Calu3 (cell line): ENCODE results near the genes TEKT2, EVA1B, MEAF6 and SNIP1.

- PRO-cap: no peak
Measured at GRCh38 chr1:35922725-35923896, 7.8 kb upstream of the AGO3 start.

DNA sequence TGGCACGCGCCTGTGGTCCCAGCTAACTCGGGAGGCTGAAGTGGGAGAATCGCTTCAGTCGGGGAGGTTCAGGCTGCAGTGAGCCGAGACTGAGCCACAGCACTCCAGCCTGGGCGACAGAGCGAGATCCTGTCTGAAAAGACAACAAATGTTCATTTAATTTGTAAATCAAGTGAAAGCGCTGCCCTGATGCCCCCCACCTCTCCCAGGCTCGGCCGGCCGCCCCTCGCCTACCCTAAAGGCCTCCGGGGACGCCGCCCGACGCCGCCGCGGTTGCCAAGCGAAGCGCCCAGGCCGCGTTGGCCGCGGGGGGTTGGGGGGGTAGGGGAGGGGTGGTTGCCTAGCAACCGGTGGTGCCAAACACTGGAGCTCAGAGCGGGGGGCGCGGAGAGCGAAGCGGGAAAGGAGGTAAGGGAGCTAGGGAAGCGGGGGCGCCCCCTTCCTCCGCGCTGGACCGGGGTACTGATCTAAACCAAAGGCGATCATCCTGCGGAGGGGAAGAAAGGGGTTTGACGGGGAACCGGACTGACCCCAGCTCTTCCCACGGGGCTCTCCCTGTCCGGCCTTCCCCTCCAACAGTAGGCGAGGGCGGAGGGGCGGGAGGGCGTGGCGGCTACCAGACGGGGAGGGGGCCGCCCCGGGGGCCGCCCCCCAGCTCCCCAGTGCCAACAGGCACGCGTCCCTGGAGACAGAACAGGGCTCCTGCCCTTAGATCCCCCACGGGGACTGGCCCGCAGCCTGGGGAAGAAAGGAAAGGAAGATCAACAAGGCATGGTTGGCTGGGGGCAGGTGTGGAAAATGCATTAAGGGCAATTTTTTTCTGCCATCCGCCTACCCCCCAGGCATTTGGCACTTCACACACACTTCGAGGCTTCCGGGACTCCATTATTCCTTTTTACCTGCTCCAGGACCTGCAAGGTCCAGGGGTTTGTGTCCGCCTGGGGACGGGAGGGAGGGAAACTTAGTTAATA lies at the start of gene TEKT2:
Gene TEKT2 (plus strand): TSS at position 353 of the 971 bp plus-strand sequence.
- PRO-cap: unidirectional peak, plus-strand start at position 373 of the sequence; unidirectional peak, minus-strand start at position 728 of the sequence

- PRO-cap: no peak
Measured at GRCh38 chr1:36183074-36183878, 27.3 kb downstream of the MAP7D1 start.

- PRO-cap: no peak
Measured at GRCh38 chr1:36203314-36204202, 20.7 kb upstream of the THRAP3 start.

GRCh38 chr1:36228544-36228875 lies 4.3 kb downstream of the THRAP3 start:
- PRO-cap: no peak

DNA sequence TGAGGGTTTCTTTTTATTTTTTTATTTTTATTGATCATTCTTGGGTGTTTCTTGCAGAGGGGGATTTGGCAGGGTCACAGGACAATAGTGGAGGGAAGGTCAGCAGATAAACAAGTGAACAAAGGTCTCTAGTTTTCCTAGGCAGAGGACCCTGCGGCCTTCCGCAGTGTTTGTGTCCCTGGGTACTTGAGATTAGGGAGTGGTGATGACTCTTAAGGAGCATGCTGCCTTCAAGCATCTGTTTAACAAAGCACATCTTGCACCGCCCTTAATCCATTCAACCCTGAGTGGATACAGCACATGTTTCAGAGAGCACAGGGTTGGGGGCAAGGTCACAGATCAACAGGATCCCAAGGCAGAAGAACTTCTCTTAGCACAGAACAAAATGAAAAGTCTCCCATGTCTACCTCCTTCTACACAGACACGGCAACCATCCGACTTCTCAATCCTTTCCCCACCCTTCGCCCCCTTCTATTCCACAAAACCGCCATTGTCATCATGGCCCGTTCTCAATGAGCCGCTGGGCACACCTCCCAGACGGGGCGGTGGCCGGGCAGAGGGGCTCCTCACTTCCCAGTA lies 19.0 kb downstream of the THRAP3 start:
- PRO-cap: no peak

GRCh38 chr1:36269005-36269835 lies 36.9 kb upstream of the SH3D21 start:
- PRO-cap: no peak

DNA sequence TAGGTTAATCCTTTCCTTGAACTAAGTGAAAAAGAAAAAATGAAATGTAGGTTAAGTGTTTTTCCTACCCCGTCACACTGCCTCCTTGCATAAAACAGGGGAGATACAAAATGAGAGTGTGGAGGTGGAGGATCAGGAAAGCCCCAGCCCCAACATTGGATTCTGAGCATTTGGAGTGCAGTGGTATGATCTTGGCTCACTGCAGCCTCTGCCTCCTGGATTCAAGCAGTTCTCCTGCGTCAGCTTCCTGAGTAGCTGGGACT lies 3.4 kb upstream of the SH3D21 start:
- PRO-cap: no peak

DNA sequence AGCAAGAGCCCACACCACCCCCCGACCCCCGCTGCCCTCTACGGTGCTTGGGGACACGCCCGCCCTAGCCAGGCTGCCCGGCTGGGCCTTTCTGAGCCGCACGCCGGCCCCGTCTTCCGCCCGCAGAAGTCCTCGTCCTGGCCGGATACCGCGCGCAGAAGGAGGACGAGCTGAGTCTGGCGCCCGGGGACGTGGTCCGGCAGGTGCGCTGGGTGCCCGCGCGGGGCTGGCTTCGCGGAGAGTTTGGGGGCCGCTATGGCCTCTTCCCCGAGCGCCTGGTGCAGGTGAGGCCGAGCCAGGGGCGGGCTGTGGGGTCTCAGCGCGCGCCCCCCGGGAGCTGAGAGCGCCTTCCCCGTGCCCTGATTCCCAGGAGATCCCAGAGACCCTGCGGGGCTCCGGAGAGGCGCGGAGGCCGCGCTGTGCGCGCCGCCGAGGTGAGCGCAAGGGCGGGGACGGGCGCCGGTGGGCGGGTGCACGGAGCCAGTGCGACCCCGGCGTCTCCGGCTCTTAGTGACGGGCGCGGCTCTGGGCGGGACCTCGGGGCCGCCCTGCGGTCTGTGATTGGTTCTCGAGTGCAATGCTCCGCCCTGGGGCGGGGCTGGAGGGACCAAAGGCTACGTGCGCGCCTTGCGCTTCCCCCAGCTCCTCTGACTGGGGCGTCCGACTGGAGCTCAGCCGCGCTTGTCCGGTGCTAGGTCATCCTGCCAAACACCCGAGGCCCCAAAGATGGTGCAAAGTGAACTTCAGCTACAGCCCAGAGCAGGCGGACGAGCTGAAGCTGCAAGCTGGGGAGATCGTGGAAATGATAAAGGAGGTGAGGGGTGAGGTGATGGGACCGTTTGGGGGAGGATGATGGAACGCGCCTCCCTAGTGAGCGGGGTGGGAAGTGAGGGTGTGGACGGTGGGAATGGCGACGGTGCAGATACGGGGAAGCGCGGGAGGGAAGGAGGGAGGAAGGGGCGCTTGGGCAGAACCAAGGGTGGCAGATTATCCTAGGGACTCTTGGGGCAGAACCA lies 612 bp downstream of the SH3D21 start:
- PRO-cap: bidirectional peak, plus-strand start at position 640 of the sequence, minus-strand start at position 445 of the sequence

DNA sequence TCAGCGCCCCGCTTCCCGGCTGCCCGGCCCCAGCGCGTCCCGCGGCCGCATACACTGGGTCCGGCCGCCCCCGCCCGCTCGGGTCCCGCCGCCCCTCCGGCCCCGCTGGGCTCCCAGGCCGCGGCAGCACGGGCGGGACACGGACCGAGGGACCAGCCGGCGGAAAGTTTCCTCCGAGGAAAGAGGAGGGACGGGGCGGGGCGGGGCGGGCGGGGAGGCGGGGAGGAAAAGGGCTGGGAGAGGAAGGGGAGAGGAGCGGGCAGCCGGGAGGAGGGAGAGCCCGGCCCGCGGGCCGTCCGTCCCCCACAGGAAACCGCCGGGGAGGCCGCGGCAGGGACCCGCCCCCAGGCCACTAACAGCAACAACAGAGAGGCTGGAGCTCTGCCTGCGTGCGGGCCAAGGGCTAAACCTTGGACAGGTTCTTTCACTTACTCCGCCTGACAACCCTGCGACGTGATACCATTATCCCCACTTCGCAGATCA lies at the start of gene EVA1B:
Gene EVA1B (minus strand): TSS at position 185 of the 483 bp plus-strand sequence.
- PRO-cap: bidirectional peak, plus-strand start at position 367 of the sequence, minus-strand start at position 182 of the sequence

DNA sequence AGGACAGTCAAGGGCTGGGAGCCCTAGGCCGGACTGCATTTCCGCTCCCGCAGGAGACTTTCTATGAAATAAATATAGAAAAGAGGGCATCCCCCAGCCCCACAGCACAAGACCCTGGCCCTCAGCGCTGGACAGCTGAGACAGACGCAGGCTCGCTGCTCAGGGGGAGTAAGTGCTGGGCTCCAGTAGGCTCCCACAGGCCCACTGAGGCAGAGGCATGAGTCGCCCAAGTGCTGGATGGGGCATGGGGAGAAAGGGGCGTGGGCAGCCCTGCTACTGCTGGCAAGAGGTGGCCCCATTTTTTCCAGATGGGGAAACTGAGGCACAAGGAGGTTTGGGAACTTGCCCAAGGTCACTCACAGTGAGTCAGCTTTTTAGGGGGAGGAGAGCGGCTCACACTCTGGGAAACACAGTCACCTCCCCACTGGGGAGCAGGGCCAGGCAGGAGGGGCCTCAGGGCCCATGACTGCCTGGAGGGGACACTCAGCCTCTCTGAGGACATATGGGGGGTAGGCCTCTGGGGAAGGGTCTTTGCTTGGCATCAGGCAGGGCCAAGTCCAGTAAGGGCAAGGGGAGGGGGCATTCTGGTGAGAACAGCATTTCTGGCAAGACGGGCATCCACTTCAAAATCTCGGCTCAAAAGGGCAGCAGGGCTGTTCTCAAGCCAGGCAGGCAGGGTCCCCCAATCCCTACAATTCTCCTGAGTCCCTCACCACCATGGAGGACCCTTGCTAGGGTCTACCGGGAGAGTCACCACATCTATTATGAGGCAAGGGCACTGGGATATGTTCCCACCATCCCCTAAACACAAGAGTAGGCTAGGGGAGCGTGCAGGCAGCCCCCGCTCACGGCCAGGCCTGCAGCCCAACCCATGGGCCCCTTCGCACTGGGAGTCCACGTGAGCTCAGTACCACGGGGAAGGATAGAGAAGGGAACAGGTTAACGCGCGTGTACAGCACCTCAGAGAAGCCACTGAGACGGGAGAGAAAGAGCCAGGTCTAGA lies 16.8 kb upstream of the EVA1B start:
- PRO-cap: no peak

- PRO-cap: no peak
Measured at GRCh38 chr1:37423694-37424009, 50.7 kb upstream of the ZC3H12A start.

GRCh38 chr1:37473574-37473937 lies 824 bp upstream of the ZC3H12A start:
- PRO-cap: no peak

- PRO-cap: bidirectional peak, plus-strand start at chr1:37474580, minus-strand start at chr1:37474367
Measured at GRCh38 chr1:37474263-37474464, 216 bp upstream of the ZC3H12A start.

DNA sequence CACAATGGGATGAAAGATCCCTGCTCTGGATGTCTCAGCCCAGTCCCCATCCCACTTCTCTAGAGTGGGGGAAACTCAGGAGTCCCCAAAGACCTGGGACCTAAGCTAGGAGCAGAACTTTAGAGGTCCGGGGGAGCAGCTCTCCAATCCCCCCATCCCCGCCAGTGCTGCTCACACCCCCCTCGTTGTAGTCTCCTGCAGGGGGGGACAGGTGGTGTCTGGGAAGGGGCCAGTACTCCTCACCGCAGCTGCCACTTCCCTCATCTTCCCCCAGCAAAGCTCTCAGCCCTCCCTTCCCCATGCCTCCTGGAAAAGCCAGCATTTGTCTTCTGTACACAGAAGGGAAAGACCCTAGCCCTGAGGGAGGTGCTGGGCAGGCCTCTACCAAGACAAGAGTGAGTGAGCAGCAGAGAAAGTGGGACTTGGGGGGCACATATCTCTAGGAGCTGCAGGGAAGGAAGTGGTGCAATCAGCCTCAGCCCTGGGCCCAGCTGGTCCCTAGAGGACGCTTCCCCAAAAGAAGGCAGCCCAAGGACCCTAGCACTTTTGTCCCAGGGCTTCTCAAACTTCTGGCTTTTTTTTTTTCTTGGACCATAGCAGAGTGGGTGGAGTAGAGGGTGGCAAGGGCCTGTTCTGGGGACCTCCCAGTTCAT lies 12.3 kb downstream of the ZC3H12A start:
- PRO-cap: no peak

DNA sequence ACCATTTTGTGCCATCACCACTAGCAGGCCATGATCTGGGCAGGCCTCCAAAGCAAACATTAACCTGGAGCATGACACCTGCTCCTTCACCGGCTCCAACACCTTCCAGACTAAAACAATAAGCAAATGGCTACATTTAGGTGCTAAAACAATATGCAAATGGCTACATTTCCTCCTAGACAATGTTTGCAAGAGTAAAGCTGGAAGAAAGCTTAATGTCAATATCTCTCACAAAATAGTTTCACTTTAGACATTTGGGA lies 16.7 kb downstream of the MEAF6 start:
- PRO-cap: no peak

- PRO-cap: unidirectional peak, plus-strand start at chr1:37514345; bidirectional peak, plus-strand start at chr1:37514506, minus-strand start at chr1:37514406; bidirectional peak, plus-strand start at chr1:37514845, minus-strand start at chr1:37514754; bidirectional peak, plus-strand start at chr1:37515145, minus-strand start at chr1:37515061
Measured at GRCh38 chr1:37514154-37515416, at the start of gene MEAF6. MEAF6 (minus strand) TSS chr1:37514766.

DNA sequence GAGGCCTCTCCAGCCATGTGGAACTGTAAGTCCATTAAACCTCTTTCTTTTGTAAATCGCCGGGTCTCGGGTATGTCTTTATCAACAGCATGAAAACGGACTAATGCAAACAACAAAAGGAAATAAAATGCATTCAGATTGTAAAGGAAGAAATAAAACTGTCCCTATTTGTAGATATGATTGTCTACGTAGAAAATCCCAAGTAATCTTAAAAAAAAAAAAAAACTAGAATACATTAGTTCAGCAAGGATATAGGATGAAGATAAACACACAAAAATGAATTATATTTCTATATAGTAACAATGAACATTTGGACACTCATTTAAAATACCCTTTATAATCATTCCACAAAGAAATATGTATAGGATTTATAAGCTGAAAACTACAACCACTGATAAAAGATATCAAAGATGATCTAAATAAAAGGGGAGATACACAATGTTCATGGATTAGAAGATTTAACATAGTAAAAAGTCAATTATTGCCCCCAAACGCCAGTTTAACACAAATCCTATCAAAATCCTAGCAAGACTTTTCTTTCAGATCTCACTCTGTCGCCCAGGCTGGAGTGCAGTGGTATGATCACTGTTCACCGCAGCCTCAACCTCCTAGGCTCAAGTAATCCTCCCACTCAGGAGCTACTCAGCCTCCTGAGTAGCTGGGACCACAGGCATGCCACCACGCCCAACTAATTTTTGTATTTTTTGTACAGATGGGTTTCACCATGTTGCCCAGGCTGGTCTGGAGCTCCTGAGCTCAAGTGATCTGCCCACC lies 5.0 kb downstream of the SNIP1 start:
- PRO-cap: no peak

DNA sequence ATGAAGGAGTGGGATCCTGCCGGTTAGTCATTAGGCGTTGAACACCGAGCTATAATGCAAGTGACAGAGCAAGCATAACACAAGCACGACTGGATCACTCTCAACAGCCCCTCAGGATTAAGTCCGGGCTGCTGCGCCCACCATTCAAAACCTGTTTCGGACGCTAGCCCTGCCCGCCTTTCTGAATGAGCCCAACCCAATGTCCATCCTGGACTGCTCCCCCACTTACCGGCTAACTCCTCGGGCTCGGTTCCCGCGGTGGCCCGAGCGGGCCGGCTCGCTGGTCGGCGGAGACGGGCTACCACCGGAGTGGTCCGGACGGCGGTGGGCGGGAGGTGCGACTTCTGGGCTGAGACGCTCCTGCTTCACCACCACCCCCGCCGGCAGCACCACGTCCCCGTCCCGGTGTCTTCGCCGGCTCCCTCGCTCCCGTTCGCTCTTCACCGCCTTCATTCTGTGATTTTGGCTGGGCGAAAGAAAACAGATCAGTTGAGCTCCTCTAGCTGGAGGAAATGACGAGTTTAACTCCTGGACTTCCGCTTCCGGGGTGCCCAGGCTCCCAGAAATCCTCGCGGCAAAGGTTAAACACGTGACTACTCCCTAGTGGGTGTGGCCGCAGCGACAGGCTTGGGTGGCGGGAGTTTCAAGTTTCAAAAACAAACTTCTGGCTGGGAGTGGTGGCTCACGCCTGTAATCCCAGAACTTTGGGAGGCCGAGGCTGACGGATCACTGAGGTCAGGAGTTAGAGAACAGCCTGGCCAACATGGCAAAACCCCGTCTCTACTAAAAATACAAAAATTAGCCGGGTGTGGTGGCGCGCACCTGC lies at the start of gene SNIP1:
Gene SNIP1 (minus strand): TSS at position 517 of the 826 bp plus-strand sequence.
- PRO-cap: bidirectional peak, plus-strand start at position 653 of the sequence, minus-strand start at position 513 of the sequence

DNA sequence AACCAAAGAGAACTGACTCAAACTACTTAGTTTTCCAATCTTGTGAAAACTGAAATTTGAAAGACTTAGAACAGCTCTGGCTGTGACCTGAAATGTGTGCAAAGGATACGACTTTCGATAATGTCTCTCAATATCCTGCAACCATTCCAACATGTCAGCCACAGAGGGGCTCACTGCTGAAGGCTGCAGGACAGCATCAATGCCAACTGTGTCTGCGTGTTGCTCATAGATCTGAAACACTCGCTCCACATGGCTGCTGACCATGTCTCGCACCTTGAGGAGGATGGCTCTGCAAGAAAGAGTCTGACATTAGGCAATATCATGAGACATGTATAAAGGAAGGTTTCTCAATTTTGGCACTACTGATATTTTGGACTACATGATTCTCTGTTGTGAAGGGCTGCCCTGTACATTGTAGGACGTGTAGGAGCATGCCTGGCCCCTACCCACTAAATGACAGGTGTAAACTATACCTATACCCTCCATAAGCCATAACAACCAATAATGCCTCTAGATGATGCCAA lies 4.1 kb downstream of the C1orf109 start:
- PRO-cap: no peak